Gastrocnemius medialis (tissue), 3 donors: ENCODE measurements around a stretch of chr3.

DNA sequence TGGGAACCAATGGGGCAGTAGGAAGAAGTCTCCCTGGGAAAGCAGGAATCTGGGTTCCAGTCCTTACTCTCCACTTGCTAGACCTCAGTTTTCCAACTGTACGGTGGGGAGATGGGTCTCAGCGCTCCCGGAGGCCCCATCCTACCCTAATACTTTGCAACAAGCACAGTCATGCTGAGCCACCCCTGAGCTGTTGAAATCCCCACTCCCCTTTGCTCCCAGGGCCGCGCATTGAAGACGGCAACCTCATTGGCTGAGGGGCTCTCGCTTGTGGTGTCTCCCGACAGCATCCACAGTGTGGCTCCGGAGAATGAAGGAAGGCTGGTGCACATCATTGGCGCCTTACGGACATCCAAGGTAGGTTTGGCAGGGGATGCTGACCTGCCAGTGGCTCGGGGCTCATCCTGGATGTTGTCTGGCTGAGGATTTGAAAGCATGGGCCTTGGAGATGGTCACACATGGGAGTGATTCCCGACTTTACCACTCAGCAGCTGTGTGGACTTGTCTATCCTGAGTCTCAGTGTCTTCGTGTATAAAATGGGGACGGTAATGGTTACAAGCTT is 5.8 kb downstream of the TMEM43 start:
- PRO-cap, result no peak
- RAMPAGE, long total RNA, 3 experiments, result no peak in any of the 3 experiments

- PRO-cap, result bidirectional peak, plus-strand start at chr3:14369883, minus-strand start at chr3:14369775; unidirectional peak, plus-strand start at chr3:14370212
- RAMPAGE, long total RNA, 3 experiments, result no peak in any of the 3 experiments
These were observed 32.6 kb upstream of the SLC6A6 start for GRCh38 chr3:14369539-14370412.

- PRO-cap, result unidirectional peak, minus-strand start at chr3:14403721; unidirectional peak, minus-strand start at chr3:14403897
- RAMPAGE, long total RNA, 3 experiments, result no peak in any of the 3 experiments
These were observed 1.1 kb downstream of the SLC6A6 start for GRCh38 chr3:14403573-14403939.

GRCh38 chr3:14457913-14458462 is 55.6 kb downstream of the SLC6A6 start:
- PRO-cap, result no peak
- RAMPAGE, long total RNA, 3 experiments, result no peak in any of the 3 experiments

- PRO-cap, result no peak
- RAMPAGE, long total RNA, 3 experiments, result no peak in any of the 3 experiments
These were observed 55.1 kb downstream of the GRIP2 start for GRCh38 chr3:14484810-14485585.

DNA sequence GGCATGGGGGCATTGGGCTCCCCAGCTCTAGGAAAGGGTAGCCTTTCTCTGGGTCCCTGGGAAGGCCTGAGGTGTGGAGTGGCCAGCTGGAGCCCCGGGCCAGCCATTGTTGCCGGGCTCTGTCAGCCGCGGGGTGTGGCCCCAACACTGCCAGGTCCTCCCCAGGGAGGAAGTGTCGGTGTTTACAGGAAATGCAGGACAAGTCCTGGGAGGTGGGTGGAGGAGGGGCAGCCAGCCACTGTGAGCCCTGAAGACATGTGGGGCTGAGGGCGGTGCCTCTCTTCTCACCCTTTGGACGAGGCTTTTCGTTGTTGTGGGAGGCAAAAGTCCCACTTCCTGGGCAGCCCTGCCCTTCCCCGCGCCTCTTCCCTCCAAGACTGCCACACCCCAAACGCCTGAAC is 29.1 kb downstream of the FGD5 start:
- PRO-cap, result no peak
- RAMPAGE, long total RNA, 3 experiments, result no peak in any of the 3 experiments

GRCh38 chr3:14852958-14853347 is 34.2 kb downstream of the FGD5 start:
- PRO-cap, result no peak
- RAMPAGE, long total RNA, 3 experiments, result no peak in any of the 3 experiments

GRCh38 chr3:14935471-14936119 is 11.8 kb upstream of the NR2C2 start:
- PRO-cap, result no peak
- RAMPAGE, long total RNA, 3 experiments, result no peak in any of the 3 experiments

- PRO-cap, result no peak
- RAMPAGE, long total RNA, 3 experiments, result no peak in any of the 3 experiments
These were observed 2.8 kb downstream of the NR2C2 start for GRCh38 chr3:14949991-14950721.

DNA sequence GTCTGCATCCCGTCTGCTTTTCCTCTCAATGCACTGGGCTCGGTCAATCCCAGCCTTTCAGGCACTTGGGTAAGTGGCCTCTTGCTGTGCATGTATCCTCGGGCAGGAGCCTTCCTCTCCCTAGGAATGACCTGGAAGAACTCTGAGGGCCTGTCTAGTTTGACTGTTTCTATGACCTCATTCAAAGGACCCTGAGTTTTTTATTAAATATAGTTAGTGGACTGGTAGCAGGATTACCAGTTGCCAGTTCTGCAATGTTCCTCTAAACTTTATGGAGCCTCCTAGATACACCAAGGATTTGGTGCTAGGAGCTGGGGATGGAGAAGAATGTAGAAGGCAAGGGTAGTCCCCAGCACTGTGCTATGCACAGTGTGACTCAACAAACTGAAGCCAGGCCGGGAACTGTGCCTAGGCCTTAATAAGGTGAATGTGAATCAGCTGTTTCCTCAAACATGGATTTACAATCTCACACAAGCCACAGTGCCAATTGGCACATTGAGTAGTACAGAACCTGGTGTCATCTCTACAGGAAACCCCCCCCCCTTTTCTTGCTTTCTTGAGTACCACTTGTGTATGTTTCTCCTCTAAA is 32.6 kb downstream of the MRPS25 start:
- PRO-cap, result no peak
- RAMPAGE, long total RNA, 3 experiments, result no peak in any of the 3 experiments

- PRO-cap, result no peak
- RAMPAGE, long total RNA, 3 experiments, result no peak in any of the 3 experiments
These were observed 16.7 kb downstream of the RBSN start for GRCh38 chr3:15082040-15082813.

- PRO-cap, result bidirectional peak, plus-strand start at chr3:15272113, minus-strand start at chr3:15271868
- RAMPAGE, long total RNA, 3 experiments, result no peak in any of the 3 experiments
These were observed 60.5 kb downstream of the SH3BP5 start for GRCh38 chr3:15271621-15272467.

GRCh38 chr3:15287271-15288401 is 44.8 kb downstream of the SH3BP5 start:
- PRO-cap, result bidirectional peak, plus-strand start at chr3:15287828, minus-strand start at chr3:15287668
- RAMPAGE, long total RNA, 3 experiments, result no peak in any of the 3 experiments

- PRO-cap, result unidirectional peak, plus-strand start at chr3:15496435; unidirectional peak, minus-strand start at chr3:15496537
- RAMPAGE, long total RNA, 3 experiments, result no peak in any of the 3 experiments
These were observed 25.2 kb downstream of the COLQ start for GRCh38 chr3:15496219-15496709.

- PRO-cap, result no peak
- RAMPAGE, long total RNA, 3 experiments, result no peak in any of the 3 experiments
These were observed 33.6 kb downstream of the BTD start for GRCh38 chr3:15634879-15635729.

DNA sequence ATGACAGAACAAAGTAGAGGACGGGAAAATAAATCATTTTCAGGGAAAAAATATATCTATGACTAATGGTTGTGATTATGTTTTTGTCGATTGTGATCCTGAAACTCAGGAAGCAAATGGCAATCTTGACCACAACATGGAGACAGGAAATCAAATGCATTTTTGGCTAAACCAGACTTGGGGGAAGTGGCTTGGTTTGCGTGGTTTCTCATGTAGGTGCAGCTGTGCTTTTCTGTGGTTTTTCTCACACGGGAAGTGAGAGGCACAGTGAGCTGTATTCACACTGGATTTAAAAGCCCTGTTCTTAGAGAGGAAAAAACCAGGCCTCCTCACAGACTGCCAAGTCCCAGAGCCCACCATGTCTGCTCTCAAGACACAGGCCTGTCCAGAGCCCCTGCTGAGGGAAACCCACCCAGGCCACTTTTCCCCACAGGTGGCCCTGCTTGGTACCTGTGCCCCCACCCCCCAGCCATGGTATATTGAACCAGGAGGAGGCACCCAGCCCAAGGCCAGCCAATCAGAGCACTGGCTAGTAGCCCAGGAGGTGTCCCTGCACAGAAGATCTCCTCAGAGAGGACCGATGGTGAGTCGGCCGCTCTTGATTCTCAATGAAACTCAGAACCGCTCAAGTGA is 46.2 kb downstream of the BTD start:
- PRO-cap, result no peak
- RAMPAGE, long total RNA, 3 experiments, result no peak in any of the 3 experiments

DNA sequence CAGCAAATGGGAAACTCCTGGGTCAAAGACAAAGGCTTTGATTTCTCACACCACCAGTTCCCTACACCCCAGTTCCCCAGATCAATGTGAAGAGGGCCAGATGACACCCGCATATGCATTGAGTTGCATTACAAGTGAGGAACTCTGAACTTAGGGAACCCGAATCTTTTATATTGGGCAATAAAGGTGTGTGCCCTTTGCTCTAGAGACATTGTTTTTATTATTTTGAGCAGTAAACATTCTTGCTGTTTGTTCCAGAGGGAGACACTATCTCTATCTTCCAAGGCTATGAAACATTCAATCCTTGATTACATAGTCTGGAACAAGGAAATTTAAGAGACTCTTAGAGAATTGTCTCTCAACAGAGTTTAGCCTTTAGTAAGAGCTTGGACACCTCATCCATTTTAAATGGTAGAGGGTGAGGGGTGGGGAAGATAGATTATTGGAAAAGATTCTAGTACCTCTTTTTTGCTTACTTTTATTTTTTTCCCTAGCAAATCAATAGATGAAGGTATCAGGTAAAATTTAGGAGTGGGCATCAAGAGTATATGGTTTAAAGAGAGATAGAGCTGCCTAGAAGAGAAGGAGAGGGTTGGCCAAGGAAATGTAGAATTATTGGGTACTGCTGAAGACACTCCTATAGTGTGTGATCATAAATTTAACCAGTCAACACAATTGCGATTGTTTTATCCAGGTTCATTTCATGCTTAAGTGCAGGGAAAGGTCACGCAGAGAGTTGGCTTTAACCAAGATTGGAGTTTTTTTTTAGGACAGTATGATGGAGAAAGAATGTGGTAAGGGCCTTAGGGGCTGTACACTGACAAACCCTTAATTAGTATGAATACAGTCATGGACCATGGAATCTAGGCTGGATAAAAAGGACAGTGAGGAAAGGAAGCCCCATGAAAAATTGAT is 74.3 kb upstream of the ANKRD28 start:
- PRO-cap, result no peak
- RAMPAGE, long total RNA, 3 experiments, result no peak in any of the 3 experiments

DNA sequence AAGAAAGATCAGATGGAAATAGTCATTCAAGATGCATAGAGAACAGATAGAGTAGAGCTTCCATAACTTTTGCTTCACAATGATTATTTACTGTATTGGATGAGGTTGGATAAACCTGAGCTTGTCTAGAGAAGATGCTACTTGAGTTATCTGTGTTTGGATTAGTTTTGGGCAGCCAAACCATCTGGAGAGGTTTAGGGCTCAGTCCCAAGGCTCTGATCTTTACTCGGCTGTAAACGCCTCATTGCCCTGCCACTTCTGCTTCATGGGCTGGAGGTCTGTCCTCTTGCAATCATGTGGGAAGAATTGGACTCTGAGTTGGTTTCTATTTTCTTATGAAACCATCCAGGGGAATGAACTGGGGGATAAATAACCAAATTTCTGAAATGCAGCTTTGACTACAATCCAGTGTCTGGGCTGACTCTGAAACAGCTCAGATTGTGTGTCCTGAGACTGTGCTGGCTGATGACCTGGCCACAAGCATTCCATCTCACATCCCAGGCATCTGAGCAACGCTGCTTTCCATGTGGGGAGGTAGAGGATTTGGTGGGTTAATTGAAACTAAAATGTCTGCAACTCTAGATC is 71.1 kb upstream of the GALNT15 start:
- PRO-cap, result bidirectional peak, plus-strand start at position 483 of the sequence, minus-strand start at position 440 of the sequence
- RAMPAGE, long total RNA, 3 experiments, result no peak in any of the 3 experiments

- PRO-cap, result unidirectional peak, minus-strand start at chr3:16137147
- RAMPAGE, long total RNA, 3 experiments, result no peak in any of the 3 experiments
These were observed 37.5 kb upstream of the GALNT15 start for GRCh38 chr3:16136978-16137327.

GRCh38 chr3:16176256-16177102 is 2.0 kb downstream of the GALNT15 start:
- PRO-cap, result no peak
- RAMPAGE, long total RNA, 3 experiments, result no peak in any of the 3 experiments